Neural cell (in vitro differentiated cells): ENCODE data around the gene TEX37.

- RAMPAGE, long total RNA: no peak
Measured at GRCh38 chr2:87525291-87526128, 222.4 kb upstream of the PLGLB2 start.

DNA sequence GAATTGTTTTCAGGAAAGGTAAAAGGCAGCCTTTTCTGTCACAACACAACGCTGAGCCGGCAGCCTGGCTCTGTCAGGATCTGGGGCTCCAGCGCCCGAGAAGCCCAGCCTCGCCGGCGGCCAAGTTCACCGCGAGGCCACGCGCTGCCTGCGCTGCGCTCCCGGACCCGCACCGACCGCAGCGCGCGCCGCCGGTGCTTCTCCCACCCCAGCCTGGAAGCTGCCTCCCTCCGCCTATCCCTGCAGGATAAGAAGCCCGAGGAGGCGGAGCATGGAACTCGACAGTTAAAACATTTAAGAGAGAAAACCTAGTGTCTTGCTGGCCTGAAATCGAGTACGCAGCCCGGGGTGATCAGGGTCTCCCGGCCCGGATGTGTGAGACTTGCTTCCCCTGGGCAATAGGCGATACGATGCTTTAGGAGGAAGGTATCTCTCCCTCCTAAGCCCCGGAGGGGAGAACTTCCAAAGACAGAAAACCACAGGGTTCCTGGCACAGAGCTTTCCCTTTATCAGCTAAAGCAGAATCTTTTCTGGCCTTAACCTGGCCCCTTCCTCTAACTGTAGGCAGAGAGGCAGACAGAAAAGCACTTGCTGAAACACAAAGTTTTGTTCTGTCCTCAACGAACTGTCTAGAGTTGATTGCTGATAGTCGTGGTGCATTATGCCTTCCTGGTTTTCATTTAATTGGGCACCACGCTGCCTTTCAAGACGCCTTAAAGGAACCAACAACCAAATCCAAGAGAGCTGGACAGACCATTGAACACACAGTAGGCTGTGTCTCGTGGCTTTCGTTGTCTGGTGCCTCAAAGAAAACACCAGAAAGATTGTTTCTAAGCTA is 163.5 kb upstream of the PLGLB2 start:
- RAMPAGE, long total RNA: no peak

GRCh38 chr2:87662234-87662713 is 85.6 kb upstream of the PLGLB2 start:
- RAMPAGE, long total RNA: no peak

- RAMPAGE, long total RNA: no peak
Measured at GRCh38 chr2:87824676-87825623, 646 bp downstream of the RGPD2 start.

DNA sequence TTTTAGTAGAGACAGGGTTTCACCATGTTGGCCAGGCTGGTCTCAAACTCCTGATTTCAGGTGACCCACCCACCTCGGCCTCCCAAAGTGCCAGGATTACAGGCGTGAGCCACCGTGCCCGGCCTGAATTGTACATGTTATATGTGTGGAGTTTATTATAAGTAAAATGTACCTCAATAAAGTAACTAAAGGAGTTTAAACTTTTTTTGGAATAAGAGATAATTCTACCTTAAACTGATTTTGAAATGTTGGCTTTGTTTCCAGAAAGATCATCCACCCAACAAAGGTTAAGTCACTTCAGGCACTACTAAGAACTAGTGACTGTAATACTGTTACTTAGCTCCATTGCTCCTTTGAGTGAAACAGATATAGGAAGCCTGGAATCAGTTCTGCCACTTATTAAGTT is 9.7 kb downstream of the KRCC1 start:
- RAMPAGE, long total RNA: no peak

DNA sequence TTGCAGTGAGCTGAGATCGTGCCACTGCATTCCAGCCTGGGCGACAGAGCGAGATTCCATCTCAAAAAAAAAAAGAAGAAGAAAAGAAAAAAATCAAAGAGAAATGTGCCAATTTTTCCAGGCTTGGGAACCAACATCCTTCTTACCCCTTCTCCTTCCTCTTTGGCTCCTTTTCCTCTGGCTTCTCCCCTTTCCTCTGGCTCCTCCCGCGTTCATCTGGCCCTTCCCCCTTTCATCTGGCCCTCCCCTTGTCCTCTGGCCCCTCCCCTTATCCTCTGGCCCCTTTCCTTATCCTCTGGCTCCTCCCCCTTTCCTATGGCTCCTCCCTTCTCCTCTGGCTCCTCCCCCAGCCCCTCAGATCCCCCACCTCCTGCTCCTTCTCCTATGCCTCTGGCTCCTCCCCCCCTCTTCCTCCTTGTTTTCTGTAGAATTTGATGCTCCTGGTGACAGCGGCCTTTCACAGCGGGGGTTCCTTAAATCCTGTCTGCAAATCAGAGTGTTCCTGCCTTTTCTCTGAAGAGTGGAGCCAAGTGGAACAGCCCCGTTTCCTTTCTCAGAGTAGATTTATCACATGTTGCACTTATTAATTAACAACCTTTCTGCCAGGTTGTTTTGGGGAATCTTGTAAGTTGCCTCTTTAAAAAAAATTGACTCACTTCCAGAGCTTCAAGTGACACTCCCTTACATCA is 28.1 kb downstream of the FABP1 start:
- RAMPAGE, long total RNA: no peak

DNA sequence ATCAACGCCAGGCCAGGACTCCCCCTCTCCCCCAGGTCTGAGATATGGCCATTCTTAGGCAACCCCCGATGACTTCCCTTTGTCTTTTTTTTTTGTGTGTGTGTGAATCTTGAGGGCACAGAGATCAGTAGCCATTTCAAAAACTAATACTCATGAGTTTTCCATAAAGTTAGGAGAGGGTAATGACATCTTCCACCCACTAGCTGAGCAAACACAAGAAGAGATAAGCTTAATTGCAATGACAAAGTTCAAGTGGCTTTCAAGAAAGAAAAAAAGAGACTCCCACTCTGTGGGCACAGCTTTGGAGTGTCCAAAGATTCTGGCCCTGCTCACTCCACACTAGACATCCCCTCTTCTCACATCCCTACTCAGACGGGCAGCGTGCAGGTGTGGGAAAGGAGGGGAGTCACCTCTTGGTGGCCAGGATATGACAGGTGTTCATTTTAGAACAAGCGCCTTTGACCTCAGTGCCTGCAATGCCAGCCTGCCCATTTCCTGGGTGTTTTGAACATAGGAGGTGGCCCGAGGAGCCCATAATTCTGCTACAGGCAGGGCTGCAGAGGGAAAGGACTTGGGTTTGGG is 3.7 kb upstream of the FABP1 start:
- RAMPAGE, long total RNA: no peak

- RAMPAGE, long total RNA: no peak
Measured at GRCh38 chr2:88212239-88212741, 42.1 kb downstream of the THNSL2 start.

DNA sequence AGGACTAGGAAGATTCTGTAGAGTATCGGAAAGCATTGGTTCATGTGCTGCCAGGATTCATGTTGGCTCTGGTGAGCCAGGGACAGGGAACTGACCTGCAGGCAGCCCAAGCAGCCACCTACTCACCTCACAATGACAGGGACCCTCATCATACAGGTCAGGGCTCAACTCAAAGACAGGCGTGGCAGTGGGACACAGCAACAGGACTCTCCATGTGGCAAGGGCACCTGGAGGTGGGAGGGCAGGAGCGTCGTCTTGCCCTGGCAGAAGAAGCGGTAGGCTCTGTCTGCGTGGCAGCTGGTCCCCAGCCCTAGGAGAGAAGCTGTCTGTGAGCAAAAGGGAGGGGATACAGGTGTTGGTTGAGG is at the start of gene TEX37:
TSS of gene TEX37 (plus strand) at position 195 of the 365 bp plus-strand sequence.
- RAMPAGE, long total RNA: no peak

- RAMPAGE, long total RNA: no peak
Measured at GRCh38 chr2:88547797-88548049, 23.3 kb downstream of the TEX37 start.

- RAMPAGE, long total RNA: no peak
Measured at GRCh38 chr2:88581536-88582136, 45.6 kb downstream of the EIF2AK3 start.

- RAMPAGE, long total RNA: no peak
Measured at GRCh38 chr2:88595225-88595808, 31.9 kb downstream of the EIF2AK3 start.

DNA sequence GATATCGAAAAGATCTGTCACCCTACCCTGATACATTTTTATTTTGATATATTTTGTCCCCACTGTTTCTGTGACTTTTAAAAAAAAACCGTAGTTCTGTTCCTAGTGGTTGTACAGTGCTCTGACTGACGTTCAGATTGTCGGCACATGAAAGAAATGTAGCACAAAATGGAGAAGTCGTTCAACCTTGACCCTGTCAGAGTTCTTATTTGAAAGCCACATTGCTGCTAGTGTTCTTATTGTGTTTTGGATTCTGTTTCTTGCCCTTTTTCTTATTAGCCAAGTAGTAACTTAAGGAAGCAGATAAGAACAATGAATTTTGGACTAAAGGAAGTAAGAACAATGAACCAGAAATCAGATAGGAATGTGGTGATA is 45.8 kb downstream of the RPIA start:
- RAMPAGE, long total RNA: no peak

GRCh38 chr2:88749688-88750823 is 58.6 kb downstream of the RPIA start:
- RAMPAGE, long total RNA: no peak

- RAMPAGE, long total RNA: no peak
Measured at GRCh38 chr2:88782612-88783215, 91.2 kb downstream of the RPIA start.

- RAMPAGE, long total RNA: no peak
Measured at GRCh38 chr2:88831674-88832155, 140.2 kb downstream of the RPIA start.

GRCh38 chr2:88841277-88842131 is 150.0 kb downstream of the RPIA start:
- RAMPAGE, long total RNA: no peak

DNA sequence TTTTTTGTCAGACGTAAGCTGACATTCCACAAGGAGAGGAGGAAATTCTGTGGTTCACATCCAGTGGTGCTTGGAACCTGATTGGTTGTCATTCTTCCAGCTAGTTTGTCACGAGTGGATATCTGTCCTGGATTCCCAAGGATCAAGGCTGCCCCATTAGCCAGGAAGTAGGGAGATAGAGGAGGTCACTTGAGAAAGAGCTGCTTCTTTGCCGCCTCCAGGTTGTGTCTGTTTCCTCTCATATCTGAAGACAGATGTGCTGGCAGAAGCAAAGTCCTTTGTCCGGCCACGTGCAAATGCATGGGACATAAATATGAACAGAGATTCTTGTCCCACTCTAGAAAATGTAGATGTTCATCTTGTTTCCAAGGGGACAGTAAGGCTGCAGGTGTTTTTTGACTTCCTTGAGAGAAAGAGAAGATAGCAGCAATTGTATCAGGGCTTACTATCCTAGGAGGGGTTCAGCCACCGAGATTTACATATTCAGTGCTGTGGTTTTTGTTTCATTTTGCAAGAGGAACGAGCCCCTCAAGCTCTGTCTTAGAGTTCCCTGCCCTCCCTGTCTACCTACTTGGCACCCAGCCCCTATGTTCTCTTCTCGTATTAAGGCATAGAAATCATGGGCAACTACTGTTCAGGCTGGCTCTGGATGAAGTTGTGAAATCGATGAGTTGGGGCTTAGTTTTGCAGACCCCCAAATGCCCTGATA is 174.5 kb downstream of the RPIA start:
- RAMPAGE, long total RNA: no peak

DNA sequence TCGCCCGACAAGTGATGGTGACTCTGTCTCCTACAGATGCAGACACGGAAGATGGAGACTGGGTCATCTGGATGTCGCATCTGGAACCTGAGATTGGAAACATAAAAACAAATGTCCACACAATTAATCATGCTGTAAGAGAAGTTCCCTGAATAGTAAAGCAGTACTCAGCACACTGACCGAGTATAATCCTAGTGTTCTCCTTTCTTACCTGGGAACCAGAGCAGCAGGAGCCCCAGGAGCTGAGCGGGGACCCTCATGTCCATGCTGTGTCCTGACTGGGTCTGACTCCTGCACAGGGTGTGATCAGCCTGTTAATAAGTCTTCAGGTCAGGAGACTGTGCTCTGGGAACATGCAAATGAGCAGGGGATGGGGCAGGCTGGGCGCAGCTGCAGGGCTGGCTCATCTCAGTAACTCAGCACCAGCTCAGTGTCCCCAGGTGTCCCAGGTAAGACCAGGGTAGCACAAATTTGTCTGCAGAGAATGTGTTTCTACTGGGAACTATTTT is 349.0 kb downstream of the RPIA start:
- RAMPAGE, long total RNA: no peak

DNA sequence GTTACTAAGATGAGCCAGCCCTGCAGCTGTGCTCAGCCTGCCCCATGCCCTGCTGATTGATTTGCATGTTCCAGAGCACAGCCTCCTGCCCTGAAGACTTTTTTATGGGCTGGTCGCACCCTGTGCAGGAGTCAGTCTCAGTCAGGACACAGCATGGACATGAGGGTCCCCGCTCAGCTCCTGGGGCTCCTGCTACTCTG is 1170.8 kb downstream of the RPIA start:
- RAMPAGE, long total RNA: no peak